ENCODE results near the genes OTUD7A and AVEN.

- RRBS: no CpG with 5 or more reads among the region's 66 CpGs
These were observed 20.8 kb downstream of the GOLGA8Q start for GRCh38 chr15:30572528-30573250.

GRCh38 chr15:30991917-30992130 is 396 bp upstream of the MTMR10 start:
- RRBS: 2% methylated on average over 5 of the region's 20 CpGs

DNA sequence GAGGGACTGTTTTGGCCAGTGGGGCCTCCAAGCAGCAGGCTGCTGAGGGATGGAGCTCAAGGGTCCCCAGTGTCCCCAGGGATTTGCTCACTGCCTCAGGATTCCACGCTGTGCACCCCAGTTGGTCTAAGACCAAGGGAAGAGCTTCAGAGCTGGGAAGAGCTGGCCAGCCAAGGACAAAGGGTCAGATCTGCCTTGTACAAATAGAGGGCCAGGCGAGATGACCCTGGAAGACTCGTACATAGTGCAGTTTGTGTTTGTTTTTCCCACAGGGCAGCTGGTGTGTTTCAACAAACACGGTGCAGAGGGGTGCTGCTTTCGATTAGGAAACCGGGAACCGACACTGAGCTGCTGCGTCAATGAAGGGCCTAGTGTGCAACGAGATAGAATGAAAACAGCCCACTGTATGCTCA is 56.1 kb upstream of the TRPM1 start:
- RRBS: no CpG with 5 or more reads among the region's 9 CpGs

GRCh38 chr15:31203834-31204260 is 102.3 kb upstream of the TRPM1 start:
- RRBS: no CpG with 5 or more reads among the region's 8 CpGs

DNA sequence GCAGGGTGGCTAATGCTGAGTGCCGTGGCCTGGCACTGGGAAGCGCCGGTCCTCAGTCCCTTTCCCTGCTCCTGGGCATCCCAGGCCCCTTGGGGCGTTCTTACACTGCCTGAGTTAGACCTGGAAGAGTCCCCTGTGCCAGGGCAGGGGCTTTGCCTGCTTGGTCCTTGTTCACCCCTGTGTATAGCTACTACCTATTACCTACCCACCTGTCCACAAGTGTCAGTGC is 110.0 kb upstream of the KLF13 start:
- RRBS: no CpG with 5 or more reads among the region's 4 CpGs

DNA sequence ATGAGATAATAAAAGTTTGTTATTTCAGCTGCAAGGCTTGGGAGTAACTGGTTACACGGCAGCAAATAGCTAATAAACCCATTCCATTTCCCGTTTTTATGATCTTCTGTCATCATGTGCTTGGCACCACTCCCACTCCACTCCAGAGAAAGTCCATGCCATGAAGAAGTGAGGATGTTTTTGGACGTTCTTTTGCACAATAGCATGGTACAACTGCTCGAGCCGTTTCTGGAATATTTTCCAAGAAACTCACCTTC is 72.0 kb upstream of the KLF13 start:
- RRBS: no CpG with 5 or more reads among the region's 5 CpGs

GRCh38 chr15:31299823-31300084 is 26.9 kb upstream of the KLF13 start:
- RRBS: no CpG with 5 or more reads among the region's 6 CpGs

- RRBS: no CpG with 5 or more reads among the region's 4 CpGs
These were observed 2.1 kb downstream of the KLF13 start for GRCh38 chr15:31328819-31329124.

DNA sequence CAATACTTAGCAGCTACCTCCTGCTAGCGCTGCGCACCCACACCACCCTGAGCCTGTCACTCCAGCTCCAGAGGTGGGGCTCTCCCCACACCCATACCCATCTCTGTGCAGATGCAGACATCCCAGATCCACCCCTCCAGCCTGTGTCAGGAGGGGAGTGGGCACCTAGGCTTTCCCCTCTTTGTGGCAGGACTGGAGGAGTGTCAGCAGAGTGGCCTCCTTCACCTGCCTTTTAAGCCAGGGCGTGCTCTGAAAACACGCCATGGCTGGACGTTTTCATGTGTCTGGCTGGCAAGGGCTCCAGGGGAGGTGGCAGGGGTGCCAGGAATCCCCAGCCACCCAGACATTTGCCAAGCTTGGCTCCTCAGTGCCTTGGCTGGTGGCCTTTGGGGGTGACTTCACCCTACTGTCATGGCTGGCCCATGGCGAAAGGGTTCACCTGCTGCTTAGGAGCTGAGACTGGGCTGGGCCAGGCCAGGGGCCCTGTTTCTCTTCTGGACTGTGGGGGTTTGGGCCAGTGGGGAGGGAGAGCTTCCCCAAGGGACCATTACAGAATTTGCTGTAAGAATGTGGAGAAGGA is 17.6 kb downstream of the KLF13 start:
- RRBS: no CpG with 5 or more reads among the region's 6 CpGs

- RRBS: 48% methylated on average over 8 of the region's 20 CpGs
These were observed 19.2 kb downstream of the KLF13 start for GRCh38 chr15:31345617-31346463.

DNA sequence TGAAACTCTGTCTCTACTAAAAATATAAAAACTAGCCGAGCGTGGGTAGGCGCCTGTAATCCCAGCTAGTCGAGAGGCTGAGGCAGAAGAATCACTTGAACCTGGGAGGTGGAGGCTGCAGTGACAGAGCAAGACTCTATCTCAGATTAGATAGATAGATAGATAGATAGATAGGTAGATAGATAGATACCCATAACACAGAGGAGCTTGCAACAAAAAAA is 41.9 kb downstream of the KLF13 start:
- RRBS: no CpG with 5 or more reads among the region's 4 CpGs

DNA sequence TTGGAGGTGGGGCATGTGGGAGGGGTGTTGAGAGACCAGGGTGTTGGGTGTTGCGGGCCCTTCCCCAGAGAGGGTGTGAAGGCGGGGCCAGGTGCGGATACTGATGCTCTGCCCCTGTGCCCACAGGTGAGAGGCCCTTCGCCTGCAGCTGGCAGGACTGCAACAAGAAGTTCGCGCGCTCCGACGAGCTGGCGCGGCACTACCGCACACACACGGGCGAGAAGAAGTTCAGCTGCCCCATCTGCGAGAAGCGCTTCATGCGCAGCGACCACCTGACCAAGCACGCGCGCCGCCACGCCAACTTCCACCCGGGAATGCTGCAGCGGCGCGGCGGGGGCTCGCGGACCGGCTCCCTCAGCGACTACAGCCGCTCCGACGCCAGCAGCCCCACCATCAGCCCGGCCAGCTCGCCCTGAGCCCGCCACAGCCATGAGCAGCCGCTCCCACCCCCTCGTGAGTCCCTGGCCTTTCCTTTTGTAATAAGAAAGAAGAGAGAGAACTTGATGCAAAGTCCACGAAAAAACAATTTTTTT is 45.3 kb downstream of the KLF13 start:
- RRBS: 92% methylated on average over 12 of the region's 41 CpGs

- RRBS: no CpG with 5 or more reads among the region's 13 CpGs
These were observed 137.0 kb downstream of the KLF13 start for GRCh38 chr15:31463417-31464256.

DNA sequence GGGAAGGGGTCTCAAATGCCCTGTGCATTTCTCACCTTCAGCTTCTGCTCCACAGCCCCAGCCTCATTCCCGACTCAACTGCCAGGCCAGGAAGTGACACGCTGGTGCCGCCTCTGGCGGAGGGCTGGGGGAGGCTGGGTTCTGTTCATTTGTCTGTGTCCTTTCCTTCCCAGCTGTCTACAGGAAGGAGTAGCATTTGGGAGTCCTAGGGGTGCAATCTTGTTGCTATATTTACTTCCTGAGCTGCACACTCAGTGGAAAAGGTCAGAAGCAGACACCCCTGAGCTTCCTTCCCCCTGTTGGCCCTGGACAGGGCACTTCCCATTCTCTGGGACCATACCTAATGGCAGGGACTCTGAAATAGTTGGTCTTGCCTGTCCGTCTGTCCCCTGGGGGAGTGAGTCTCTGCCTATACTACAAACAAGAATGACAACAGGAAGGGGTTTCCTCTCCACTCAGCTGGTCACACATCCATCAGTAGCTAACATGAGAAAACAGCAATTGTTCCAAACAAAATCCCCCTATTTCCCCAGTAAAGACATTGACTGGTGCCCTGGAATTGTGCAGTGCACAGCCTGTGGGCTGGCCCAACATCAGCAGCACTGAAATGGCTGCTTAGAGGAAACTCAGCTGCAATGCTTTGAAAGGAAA is 173.9 kb downstream of the KLF13 start:
- RRBS: no CpG with 5 or more reads among the region's 5 CpGs

DNA sequence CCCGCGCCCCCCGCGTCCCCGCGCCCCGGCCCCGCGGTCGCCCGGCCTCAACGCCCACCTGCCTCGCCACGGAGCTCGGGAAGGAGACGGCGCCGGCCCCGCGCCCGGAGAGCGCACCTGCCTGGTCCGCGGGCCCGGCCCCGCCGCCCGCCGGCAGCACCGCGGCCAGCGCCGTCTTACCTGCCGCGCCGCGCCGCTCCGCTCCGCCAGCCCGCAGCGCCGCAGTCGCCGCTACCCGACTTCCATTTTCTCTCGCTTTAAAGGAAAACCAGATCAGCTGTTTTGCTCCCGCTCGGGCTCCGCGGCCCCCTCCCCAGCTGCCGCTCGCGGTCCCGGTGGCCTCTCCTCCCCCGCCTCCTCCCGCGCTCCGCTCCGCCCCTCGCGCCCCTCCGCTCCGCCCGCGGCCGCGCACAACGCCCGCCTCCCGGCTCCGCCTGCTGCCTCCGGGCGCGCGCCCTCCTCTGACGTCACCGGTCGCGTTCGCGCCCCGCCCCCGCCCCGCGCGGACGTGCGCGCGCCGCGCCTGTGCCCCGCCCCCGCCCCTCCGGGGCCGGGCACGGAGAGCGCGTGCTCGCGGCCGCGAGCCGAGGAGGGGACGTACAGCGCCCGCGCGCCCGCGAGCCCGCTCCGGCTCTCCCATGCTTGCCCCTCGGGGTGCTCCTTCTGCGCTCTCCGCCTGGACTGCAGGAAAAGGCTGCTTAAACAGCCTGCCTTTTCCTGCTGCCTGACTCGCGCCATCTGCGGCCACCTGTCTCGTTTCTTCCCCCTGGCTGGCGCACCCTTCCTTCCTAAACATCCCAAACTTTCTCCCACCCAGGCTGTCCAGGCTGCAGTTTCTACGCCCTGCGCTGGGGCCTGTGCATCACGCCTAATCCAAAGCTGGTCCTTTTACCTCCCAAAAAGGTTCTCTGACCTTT is at the start of gene OTUD7A:
TSS of gene OTUD7A (minus strand) at position 347 of the 917 bp plus-strand sequence.
- RRBS: under 1% methylated on average over 52 of the region's 125 CpGs

GRCh38 chr15:32833963-32834896 is 116.4 kb downstream of the GREM1 start:
- RRBS: no CpG with 5 or more reads among the region's 4 CpGs

DNA sequence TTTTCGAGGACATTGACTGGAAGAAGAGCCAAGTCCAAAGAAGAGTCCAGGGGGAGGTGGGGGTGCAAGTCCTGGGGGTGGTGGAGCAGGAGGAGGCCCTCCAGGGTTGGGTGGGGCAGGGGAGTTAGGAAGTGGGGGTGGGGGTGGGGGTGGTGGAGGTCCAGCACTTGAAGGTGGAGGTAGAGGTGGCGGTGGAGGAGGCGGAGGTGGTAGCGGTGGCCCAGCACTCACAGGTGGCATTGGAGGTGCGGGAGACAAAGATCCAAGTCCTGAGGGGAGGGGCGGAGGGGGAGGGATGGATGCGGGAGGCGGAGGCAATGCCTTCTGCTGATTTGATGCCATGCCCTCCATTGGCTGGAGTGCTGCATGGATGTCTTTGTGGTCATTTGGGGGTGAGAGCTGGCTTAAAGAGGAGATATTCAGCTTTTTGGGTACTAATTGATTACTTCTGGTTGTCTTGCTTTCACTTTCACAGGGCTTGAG is 225.7 kb downstream of the FMN1 start:
- RRBS: no CpG with 5 or more reads among the region's 8 CpGs

- RRBS: no CpG with 5 or more reads among the region's 3 CpGs
These were observed 42.1 kb downstream of the FMN1 start for GRCh38 chr15:33152524-33152770.

DNA sequence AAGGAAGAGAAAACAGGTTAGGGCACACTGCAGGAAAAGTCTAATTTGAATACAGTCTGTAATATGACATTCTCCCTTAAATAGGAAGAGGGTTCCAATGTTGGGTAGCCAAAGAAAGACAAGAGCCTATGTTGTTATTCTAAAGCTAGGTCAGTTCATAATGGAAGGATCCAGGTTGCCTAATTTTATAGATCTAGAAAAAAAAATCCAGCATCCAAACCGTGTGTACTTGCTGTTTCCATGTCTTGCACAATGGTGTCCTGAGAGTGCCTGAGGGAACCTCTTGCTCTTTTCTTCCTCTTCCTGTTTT is 224.2 kb downstream of the RYR3 start:
- RRBS: no CpG with 5 or more reads among the region's 1 CpG

DNA sequence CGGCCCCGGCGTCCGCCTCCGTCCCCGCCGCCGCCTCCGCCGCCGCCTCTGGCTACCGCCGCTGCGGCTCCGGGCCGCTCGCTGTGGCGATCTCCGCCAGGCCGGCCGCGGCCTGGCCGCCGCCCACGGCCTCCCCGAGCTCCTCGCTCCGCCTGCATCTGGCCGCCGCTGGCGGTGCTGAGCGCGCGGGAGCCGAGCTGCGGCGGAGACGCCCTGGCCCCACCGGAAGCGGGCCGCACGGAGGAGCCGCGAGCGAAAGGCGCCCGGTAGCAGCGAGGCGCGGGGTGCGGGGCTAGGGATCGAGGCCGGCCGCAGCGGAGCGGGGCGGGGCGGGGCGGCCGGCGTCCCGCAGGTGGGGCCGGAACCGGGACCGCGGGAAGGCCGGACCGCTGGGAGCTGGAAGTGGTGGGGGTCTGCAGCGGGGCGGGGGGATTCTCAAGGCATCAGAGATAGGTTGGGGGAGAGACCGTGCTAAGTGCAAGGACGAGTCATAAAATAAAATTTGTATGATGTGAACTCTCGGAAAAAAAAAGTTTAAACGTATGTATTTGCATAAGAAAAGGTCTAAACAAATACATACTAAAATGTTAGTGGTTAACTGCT is at the start of gene AVEN:
TSS of gene AVEN (minus strand) at position 316 of the 603 bp plus-strand sequence.
- RRBS: under 1% methylated on average over 22 of the region's 74 CpGs

Data from pericardium (tissue), 1 donor.